Breast epithelium (tissue), 2 donors: Measurements from ENCODE around the genes CCDC102B and DOK6.

DNA sequence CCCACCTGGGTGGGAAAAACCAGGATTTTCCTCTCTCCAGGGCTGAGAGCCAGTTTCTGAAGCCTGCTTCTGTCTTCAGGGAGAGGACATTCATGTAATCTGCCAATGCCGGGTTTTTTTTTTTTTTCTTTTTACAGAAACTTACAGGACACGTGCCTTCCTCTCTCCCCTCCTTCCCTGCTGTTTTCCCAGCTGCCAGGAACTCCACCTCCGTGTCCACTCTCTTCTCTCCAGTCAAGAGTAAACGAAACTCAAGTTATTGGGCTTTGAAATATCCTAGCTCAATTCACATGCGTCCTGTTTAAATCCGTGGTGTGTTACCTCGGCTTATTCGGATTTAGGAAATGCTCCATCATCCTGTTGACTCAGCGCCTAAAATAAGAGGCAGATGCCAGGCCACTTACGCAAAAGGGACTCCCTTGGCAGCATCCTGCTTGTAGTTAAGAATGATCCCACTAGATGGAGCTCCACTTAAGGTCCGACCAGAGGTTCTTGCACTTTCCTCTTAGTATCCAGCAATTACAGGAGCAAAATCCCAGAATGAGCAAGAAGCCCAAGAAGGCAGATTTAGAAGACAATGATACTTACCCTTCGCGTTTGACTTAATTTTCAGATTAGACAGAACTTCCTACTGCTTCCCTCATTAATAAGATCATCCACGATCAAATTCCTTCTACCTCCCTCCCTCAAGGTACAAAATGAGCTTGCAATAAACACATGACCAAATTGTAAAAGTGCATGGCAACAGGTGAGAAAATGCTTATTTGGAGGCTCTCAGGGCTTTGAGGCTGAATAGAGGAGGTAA, 97.2 kb upstream of the ZCCHC2 start:
- PRO-cap, result no peak
- RAMPAGE, long total RNA, 2 experiments, result no peak in any of the 2 experiments

GRCh38 chr18:62584156-62584488, 61.3 kb downstream of the ZCCHC2 start:
- PRO-cap, result no peak
- RAMPAGE, long total RNA, 2 experiments, result no peak in any of the 2 experiments

GRCh38 chr18:62739762-62740369, 24.5 kb downstream of the PHLPP1 start:
- PRO-cap, result no peak
- RAMPAGE, long total RNA, 2 experiments, result no peak in any of the 2 experiments

- PRO-cap, result no peak
- RAMPAGE, long total RNA, 2 experiments, result no peak in any of the 2 experiments
These were observed 267.2 kb downstream of the PHLPP1 start for GRCh38 chr18:62982639-62982838.

GRCh38 chr18:63062416-63062653, 257.2 kb downstream of the BCL2 start:
- PRO-cap, result no peak
- RAMPAGE, long total RNA, 2 experiments, result no peak in any of the 2 experiments

- PRO-cap, result no peak
- RAMPAGE, long total RNA, 2 experiments, result no peak in any of the 2 experiments
These were observed 137.3 kb downstream of the BCL2 start for GRCh38 chr18:63182319-63182645.

DNA sequence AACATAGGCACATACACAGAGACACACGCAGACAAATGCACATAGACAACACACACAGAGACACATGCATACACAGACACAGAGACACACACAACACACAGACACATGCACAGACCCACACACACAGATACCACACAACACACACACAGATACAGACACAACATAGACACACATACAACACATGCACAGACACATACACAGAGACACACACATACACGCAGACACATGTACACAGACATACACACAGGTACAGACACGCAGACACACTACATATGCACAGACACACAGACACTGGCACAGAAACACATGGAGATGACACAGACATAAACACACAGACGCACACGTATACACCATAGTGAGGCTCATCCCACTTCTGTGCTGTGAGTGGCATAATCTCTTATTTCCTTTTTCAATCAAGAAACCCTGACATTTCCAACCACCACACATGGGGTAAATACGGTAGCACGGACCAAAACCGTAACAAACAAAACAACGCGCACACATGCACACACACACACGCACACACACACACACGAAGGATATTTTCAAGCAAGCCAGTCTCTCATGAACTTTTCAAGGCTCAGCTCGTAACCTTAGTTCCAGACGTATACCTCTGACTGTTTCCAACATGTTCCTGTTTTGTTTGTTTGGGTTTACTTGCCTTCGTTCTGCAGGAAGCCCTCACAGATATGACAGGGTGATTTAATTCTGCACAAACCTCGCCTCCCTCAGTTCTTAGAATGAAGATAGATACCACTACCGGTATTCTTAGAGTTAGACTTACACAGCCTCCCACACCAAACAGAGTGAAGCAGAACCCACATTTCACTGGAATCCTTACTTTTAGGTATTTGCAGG, 119.9 kb downstream of the BCL2 start:
- PRO-cap, result no peak
- RAMPAGE, long total RNA, 2 experiments, result no peak in any of the 2 experiments

- PRO-cap, result unidirectional peak, plus-strand start at chr18:63366516
- RAMPAGE, long total RNA, 2 experiments, result no peak in any of the 2 experiments
These were observed 751 bp downstream of the KDSR start for GRCh38 chr18:63365946-63366963.

DNA sequence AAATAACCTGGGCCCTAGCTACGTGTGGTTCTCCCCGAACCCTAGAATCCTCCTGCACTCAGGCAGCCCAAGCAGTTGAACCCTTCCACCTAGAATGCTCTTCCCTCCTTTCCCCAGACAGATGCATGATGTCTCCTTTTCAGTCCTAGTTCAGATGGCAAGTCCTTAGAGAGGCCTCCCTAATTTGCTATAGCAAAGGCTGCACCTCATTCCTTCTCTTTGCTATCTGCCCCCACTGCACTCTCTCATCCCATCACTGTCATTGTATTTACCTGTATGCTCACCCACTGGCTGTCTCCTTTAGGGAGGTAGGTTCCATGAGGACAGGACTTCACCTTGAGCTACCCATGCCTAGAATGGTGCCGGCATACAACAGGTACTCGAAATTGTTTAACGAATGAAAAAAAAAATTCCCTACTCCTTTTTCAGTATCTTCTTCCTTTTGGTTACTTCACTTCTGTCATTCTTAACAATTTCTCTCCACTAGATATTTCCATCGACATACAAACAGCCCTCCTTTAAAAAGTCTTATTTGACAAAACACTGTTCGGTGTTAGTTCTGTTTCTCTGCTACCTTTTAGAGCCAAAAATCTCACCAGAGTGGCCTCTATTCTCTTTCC, 5.5 kb downstream of the VPS4B start:
- PRO-cap, result no peak
- RAMPAGE, long total RNA, 2 experiments, result no peak in any of the 2 experiments

DNA sequence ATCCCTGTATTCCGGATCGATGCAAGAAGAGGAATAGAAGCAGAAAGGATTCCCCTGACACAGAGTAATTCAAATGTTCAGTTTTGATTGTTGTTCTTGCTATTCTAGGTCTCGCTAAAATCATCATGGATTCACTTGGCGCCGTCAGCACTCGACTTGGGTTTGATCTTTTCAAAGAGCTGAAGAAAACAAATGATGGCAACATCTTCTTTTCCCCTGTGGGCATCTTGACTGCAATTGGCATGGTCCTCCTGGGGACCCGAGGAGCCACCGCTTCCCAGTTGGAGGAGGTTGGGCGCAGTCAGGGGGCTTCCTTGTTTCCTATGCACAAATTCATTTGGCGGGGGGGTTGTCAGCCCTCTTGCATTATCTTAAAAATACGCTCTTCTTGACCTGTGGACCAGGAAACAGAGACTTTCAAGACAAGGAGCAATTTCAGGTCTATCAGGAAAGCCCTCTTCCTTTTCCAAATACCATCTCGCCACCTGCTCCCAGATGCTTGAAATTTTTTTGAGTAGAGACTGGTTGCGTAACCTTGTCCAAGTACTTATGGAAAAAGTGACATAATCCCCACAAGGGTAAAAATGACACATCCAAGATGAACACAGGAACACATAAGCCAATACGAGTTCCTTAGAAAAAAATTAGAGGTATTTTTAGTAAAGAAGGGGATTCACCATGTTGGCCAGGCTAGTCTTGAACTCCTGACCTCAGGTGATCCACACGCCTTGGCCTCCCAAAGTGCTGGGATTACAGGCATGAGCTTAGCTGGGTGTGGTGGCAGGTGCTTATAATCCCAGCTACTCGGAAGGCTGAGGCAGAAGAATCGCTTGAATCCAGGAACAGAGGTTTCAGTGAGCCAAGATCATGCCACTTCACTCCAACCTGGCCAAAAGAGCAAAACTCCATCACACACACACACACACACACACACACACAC, 1.7 kb downstream of the SERPINB13 start:
- PRO-cap, result no peak
- RAMPAGE, long total RNA, 2 experiments, result no peak in any of the 2 experiments

DNA sequence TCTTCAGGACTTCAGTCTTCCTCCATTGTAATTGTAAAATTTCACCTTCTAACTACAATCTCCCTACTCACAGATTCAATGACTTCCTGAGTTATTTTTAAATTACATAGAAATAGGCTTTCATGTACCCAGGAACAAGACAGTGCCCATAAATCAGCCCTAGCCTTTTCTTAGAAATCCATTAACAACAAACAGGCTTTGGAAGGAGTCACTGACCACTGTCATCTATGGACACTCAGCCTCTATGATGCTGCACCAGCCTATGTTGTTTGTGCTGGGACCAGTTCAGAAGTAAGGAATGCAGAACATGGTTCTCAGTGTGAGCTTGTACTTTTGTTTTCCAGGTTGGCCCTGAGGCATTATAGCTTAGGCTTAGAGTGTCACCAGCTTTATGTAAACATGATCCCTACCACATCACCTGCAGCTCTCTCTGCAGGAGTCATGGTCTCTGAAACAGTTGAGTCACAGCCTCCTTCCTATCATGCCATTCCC, 335.7 kb upstream of the CDH7 start:
- PRO-cap, result no peak
- RAMPAGE, long total RNA, 2 experiments, result no peak in any of the 2 experiments

DNA sequence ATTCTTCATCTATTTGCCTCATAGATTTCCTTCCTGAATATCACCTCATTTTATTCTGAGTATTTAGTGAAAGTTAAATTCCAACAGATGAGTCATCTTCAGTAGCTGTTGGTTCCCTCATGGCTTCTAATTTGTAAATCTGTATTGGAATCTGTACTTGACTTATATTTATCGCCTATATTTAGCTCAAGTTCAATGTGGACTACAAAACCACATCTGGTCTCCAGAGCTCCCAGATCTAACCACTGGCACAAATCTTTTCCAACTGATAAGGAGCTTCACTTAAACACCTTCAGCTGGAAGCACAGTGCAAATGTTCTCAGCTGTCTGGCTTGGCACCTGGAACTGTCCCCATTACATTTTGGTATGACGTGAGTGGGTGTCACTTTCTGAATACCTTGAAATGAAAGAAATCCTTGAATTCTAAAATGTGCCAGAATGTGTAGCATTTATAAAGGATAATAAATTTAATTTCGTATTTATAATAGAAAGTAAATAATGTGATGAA, 82.8 kb upstream of the DSEL start:
- PRO-cap, result no peak
- RAMPAGE, long total RNA, 2 experiments, result no peak in any of the 2 experiments

DNA sequence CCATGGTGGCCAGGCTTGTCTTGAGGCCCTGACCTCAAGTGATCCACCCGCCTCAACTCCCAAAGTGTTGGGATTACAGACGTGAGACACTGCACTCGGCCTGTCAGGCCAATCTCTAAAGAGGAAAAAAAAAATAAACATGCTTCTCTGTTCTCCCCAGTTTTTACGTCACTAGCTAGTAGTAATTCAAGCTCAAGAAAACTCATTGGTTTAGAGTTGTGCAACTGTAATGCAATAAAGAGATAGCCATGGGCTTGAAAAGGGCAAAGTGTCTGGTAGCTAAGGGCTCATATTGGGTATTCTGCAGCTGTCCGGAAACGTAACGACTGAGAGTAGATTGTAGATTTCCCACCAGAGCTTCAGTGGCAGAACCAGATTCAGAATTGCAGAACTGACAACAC, 112.2 kb upstream of the DSEL start:
- PRO-cap, result no peak
- RAMPAGE, long total RNA, 2 experiments, result no peak in any of the 2 experiments

DNA sequence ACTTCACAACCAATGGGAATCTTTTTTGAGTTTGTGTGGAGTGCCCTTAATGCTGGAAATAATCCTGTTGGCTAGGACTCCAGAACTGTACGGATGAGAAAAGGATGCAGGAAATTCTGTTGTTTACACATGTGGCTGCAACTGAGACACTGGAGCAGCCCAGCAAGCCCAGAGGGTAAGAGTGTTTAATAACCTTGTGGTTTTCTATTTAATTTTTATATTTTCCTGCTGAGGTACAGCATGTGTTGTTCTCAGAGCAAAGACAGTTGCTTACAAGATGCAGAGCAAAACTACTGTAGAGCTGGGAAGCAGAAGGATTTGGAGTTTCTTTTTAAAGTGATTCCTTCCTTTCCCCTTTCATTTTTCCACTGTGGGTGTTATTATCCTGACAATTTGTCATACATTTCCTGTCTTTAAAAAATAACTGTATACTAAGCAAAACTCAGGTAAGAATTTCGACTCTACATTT, at the start of gene CCDC102B:
Gene CCDC102B (plus strand): TSS at position 74 of the 469 bp plus-strand sequence.
- PRO-cap, result no peak
- RAMPAGE, long total RNA, 2 experiments, result start-site peak on the plus strand in 2 of 2 experiments, centred at positions 87 to 272 of the sequence, 19 to 33 reads per replicate

- PRO-cap, result no peak
- RAMPAGE, long total RNA, 2 experiments, result no peak in any of the 2 experiments
These were observed 76.6 kb downstream of the CCDC102B start for GRCh38 chr18:68874496-68874824.

DNA sequence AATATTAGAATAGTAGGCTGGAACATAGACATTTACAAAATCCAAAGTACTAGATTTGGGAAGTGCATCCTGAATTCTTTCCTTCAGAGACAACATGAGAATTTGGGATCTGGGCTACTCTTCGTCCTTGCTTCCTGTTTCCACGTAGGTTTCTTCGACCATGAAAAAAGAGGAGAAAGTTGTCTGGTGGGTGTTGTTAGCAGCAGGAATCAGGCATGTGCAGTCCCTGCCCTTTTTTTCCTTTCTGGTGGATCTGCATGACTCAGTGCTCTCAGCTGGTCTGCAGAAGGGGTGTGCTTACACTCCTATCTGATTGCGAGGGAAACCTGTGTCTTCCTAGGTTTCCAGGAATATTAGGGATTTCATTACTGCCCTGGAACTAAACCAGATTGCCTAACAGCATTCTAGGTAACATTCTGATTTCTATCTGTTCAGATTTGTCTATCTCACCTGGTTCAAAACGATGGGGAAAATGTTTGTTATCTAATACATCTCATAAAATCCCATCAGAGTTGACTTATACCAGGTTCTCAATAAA, 174.3 kb downstream of the CCDC102B start:
- PRO-cap, result no peak
- RAMPAGE, long total RNA, 2 experiments, result no peak in any of the 2 experiments

- PRO-cap, result bidirectional peak, plus-strand start at chr18:69401012, minus-strand start at chr18:69400785
- RAMPAGE, long total RNA, 2 experiments, result no peak in any of the 2 experiments
These were observed at the start of gene DOK6 for GRCh38 chr18:69400045-69401227. Gene DOK6, plus strand, starts transcription at chr18:69400888.

- PRO-cap, result no peak
- RAMPAGE, long total RNA, 2 experiments, result no peak in any of the 2 experiments
These were observed 814 bp downstream of the DOK6 start for GRCh38 chr18:69401410-69401994.

GRCh38 chr18:70242926-70243417, 37.5 kb upstream of the RTTN start:
- PRO-cap, result no peak
- RAMPAGE, long total RNA, 2 experiments, result no peak in any of the 2 experiments

- PRO-cap, result no peak
- RAMPAGE, long total RNA, 2 experiments, result no peak in any of the 2 experiments
These were observed 234.5 kb downstream of the SOCS6 start for GRCh38 chr18:70523344-70523755.